Measurements from ENCODE around the gene FRMPD1.

DNA sequence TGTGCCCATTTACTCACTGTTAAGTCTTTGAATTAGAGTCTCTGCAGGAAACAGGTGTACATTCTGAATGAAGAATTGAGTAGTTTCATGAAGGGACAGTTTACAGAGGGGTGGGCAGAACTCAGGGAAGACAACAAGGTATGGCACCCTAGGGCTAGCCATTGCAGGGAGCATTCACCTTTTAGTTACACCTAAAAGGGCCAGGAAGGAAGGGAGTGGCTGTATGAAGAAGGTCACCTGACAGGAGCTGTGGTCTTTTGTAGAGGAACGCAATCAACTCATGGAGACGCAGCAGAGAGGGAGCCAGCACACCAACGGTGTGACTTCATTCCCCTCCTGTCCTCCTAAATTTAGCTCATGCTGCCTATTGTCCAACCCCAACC, 12.7 kb upstream of the ZCCHC7 start:
- RAMPAGE, long total RNA, result no peak
- RRBS, result no CpG with 5 or more reads among the region's 3 CpGs

- RAMPAGE, long total RNA, result no peak
- RRBS, result no CpG with 5 or more reads among the region's 4 CpGs
Observed at GRCh38 chr9:37149497-37150841, 29.6 kb downstream of the ZCCHC7 start.

GRCh38 chr9:37200404-37201051, 80.2 kb downstream of the ZCCHC7 start:
- RAMPAGE, long total RNA, result no peak
- RRBS, result no CpG with 5 or more reads among the region's 1 CpG

DNA sequence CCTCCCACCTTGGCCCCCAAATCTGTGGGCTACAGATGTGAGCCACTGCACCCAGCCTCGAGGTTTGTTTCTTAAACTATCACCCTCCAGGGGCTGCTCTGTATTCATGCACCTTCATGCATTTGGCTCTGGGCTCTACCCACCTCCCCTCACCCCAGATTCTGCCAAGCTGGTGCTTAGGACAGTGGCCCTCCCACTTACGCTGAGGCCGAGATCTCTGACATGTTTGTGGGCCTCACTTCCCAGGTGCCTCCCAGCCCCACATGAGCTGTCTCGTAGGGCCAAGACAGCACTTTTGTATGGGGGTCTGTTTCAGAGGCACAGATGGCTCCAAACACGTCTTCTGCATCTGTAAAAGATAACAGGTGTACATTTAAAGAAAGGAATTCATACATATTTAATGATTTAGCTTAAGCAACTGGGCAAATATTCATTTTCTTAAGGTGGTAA, 28.0 kb upstream of the GRHPR start:
- RAMPAGE, long total RNA, result no peak
- RRBS, result no CpG with 5 or more reads among the region's 5 CpGs

DNA sequence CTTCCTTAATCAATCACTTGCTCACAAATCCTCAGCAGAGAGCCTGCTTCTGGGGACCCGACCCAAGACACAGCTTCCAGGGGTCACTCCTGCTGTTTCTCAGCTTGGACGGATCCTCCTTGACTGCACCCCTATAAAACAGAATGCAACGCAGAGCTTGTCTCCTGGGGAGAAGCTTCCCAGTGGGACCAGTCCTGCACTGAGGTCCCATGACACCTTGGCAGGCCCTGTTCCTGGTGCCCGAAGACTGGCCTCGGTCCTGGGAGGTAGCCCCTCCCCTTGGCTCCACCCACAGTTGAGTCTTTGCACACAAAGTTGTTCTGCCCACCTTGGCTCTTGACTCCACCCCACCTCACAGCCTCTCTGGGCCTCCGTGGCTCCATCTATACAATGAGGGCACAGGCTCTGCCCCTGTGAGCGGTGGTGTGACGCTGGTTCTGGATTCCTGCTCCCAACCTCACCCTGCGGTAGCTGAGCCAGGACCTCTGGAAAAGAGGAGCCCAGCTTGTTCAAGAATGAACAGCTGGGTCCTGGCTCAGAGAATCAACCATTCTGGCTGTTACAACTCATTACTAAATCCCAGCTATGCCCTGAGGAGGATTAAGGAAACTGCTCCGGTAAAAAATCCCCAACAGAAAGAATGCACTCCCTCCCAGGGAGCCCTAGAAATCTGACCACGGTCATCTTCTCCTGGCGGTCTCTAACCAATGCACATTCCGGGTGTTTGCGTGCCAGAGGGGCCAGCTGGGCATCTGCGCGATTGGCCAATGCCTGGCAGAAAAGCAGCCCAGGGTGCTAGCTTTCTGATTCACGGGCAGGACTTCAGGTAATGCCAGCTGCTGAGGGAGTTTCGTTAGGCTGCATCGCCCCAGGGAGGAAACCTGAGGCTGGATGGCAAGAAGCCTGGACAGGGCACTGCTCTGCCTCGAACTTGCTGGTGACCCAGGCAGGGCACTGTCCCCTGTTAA, 10.0 kb upstream of the GRHPR start:
- RAMPAGE, long total RNA, result no peak
- RRBS, result 50% methylated on average over 3 of the region's 20 CpGs

DNA sequence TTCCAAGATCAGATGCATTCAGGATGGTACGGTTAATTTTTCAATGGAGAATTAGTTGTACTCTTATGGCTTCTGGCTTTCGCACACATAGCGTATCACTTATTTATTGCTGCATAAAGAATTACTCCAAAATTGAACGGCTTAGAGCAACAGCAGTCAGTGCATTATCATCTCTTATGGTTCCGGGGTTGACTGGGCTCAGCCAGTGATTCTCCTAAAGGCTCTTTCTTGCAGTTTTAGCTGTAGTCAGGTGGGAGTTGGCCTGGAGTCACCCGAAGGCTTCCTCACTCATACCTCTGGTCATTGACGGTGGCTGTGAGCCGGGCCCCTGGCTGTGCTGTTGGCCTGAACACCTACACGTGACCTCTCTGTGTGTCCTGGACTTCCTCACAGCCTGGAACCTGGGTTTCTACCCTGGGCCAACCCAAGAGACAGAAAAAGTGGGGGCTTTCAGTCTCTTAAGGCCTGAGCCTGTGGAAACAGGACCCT, 517 bp upstream of the GRHPR start:
- RAMPAGE, long total RNA, result no peak
- RRBS, result no CpG with 5 or more reads among the region's 9 CpGs

GRCh38 chr9:37650547-37651666, at the start of gene FRMPD1:
TSS of gene FRMPD1 (plus strand) at chr9:37650954.
- RAMPAGE, long total RNA, result no peak
- RRBS, result 1% methylated on average over 34 of the region's 104 CpGs

GRCh38 chr9:37752787-37753034, 894 bp upstream of the TRMT10B start:
- RAMPAGE, long total RNA, result no peak
- RRBS, result no CpG with 5 or more reads among the region's 6 CpGs

DNA sequence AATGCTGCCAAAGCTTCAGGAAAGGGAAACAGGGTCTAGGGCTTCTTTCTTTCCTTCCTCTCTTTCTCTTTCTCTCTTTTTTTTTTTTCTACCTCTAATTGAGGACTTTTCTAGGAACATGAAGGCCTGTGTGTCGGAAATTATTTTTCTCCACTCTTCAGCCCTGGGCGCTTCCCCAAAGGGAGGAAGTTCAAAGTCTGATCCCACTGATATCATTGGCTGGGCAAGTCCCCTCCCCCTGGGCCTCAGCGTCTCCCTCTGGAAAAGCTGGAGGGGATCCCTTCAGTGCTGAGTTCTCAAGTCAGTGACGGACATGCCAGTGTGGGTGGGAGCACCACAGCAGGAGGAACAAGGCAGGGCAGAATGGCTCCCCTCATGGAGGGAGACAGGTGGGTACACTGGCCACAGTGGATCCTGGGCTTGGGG, 24.0 kb upstream of the SLC25A51 start:
- RAMPAGE, long total RNA, result no peak
- RRBS, result no CpG with 5 or more reads among the region's 4 CpGs

- RAMPAGE, long total RNA, result no peak
- RRBS, result no CpG with 5 or more reads among the region's 24 CpGs
Observed at GRCh38 chr9:38058640-38059988, 9.9 kb downstream of the SHB start.

GRCh38 chr9:38063912-38064650, 4.9 kb downstream of the SHB start:
- RAMPAGE, long total RNA, result no peak
- RRBS, result no CpG with 5 or more reads among the region's 5 CpGs

GRCh38 chr9:38437420-38437905, 13.2 kb upstream of the IGFBPL1 start:
- RAMPAGE, long total RNA, result no peak
- RRBS, result no CpG with 5 or more reads among the region's 6 CpGs

- RAMPAGE, long total RNA, result no peak
- RRBS, result no CpG with 5 or more reads among the region's 9 CpGs
Observed at GRCh38 chr9:38649705-38650477, 29.5 kb upstream of the ANKRD18A start.

DNA sequence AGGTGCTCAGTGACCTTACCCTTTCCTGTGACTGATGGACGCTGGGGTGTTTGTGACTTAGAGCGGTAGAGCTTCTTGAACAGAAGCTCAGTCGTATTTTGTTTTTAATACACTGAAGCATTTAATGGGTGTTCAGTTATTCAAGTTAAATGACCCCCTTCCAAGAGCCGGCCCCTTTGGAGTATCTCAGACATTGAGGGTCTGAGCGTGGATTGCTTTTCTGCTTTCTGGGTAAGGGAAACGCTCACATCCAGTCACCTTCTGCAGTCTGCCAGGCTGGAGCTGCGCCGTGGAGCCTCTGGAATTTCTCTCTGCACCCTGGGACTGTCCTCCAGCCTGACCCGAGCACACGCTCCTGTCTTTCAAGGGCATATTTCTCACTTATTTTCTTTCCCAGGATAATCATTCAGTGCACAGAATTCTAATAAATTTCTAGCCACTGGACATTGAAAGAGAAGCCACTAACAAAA, 13.5 kb downstream of the FAM240B start:
- RAMPAGE, long total RNA, result no peak
- RRBS, result no CpG with 5 or more reads among the region's 10 CpGs

DNA sequence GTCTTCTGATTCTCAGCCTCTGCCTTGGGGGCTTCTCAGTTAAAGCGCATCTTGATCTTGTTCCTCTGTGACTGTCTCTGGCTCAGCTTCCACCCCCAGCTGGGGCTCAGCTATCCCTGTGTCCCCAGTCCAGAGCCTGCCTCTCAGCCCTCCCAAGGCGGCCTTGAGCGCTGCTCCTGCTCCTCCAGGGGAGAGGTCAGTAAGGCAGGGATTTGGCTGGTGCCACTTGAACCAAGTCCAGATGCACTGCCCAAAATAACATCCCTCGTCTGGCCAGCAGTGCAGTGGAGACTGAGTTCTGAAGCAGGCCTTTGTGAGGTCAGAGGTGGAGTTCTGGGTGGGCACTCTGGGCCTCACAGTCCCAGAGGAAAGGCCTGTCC, 629.8 kb downstream of the FOXD4L6 start:
- RAMPAGE, long total RNA, result no peak
- RRBS, result no CpG with 5 or more reads among the region's 4 CpGs

DNA sequence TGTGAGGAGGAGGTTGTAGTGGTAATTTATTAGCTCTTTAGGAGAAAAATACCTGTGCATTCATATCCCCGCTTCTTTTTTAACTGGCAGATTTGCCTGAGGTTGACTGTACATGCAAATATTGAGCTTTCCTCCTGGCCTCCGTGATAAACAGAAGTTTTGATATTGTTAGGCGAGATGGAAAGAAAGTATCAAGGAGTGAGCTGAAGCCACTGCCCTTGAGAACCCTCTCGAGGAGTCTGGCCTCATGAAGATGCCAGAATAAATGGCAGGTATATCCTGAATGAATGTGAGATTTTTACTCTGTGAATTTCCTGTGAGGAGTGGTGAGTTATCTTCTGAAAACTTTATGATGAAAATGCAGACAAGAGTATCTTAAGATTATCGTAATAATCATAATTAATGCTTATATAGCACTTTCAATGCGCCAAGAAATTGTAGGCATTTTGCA, 135.3 kb downstream of the FOXD4L6 start:
- RAMPAGE, long total RNA, result no peak
- RRBS, result no CpG with 5 or more reads among the region's 6 CpGs

GRCh38 chr9:41150234-41150578, 21.7 kb upstream of the FOXD4L6 start:
- RAMPAGE, long total RNA, result no peak
- RRBS, result no CpG with 5 or more reads among the region's 15 CpGs

DNA sequence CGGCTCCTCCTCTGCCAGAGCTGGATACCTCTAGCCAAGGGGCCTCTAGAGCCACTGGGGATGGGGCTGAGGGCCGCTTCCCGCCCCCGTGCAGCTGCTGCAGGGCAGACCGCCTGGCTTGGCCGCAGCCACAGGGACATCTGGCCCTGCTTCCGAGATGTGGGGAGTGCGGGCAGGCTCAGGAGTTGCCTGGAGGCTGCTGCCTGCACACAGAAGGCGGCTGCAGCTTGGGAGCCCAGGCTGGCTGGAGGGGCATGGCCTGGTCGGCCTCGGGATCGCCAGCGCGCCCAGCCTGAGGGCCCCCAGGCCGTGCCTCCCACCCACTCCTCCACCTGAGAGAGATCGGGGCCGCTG, 80.0 kb upstream of the ZNG1F start:
- RAMPAGE, long total RNA, result no peak
- RRBS, result no CpG with 5 or more reads among the region's 17 CpGs

- RAMPAGE, long total RNA, result no peak
- RRBS, result no CpG with 5 or more reads among the region's 50 CpGs
Observed at GRCh38 chr9:41272779-41273564, 83.9 kb upstream of the ZNG1F start.

GRCh38 chr9:42306614-42307099, 123.2 kb downstream of the SPATA31A6 start:
- RAMPAGE, long total RNA, result no peak
- RRBS, result no CpG with 5 or more reads among the region's 2 CpGs